Metastatic Pancreatic Carcinoma in the Ovary (tissue), 1 donor: ENCODE data around the gene OR10G3.

- PRO-cap = no peak
These were observed 18.0 kb upstream of the SUPT16H start for GRCh38 chr14:21401877-21402158.

DNA sequence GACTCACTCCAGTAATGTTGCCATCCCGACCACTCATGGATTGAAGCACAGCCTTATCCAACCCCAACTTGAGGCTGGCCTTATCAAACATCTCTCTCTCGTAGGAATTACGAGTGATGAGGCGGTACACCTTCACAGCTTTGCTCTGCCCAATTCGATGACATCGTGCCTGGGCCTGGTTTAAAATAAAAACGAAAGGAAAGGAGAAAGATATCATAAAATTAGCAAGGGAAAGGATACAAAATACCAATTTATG, 18.4 kb upstream of the SUPT16H start:
- PRO-cap = no peak

DNA sequence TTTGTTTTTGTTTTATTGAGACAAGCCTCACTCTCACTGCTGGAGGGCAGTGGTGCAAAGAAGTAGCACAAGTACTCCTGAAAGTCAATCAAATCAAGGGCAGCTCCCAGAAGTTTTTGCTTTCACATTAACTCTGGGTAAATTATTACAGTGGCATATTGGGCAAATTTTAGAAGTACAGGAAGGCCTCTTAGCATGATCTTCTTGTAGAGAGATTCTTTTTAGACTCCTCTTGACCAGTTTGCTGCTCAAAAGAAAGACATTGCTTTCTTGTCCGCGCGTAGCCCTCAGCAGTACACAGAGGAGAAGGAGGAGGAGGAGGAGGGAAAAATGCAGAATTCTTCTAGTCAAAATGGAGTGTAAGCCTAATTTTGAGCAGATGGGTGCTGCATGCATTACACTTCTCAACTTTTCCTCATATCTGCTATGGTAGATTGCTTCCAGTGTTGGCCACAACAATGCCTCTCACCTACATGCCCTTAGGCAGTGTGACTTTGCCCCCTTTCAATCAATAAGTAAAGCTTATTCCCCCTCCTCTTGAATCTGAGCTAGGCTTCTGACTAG, 3.0 kb upstream of the METTL3 start:
- PRO-cap = no peak

- PRO-cap = no peak
These were observed at the start of gene OR10G3 for GRCh38 chr14:21579833-21580500. TSS of gene OR10G3 (minus strand) at chr14:21580076.

DNA sequence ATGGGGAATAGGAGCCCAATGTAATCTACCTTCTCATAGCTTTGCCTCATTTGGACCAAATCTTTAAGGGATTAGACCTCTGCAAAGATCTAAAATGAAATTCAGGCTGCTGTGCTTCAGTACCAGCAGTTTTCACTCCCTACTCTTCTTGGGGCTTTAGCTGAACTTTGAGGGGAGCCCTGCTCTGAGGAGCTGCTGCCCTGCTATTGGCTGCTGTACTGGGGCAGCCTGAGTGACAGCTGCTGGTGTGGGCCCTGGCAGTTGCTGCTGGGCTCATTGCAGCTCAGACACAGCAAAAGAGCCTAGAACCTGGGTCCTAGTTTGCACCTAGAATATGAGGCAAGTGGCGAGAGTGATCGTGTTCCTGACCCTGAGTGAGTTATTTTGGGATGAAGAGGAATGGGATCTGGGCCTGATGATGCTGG, 62.3 kb upstream of the OR4E1 start:
- PRO-cap = no peak

GRCh38 chr14:21864276-21864523, 190.6 kb upstream of the OR4E1 start:
- PRO-cap = unidirectional peak, minus-strand start at chr14:21864461

GRCh38 chr14:21868627-21869026, 195.0 kb upstream of the OR4E1 start:
- PRO-cap = no peak

GRCh38 chr14:21978315-21978768, 304.7 kb upstream of the OR4E1 start:
- PRO-cap = no peak

DNA sequence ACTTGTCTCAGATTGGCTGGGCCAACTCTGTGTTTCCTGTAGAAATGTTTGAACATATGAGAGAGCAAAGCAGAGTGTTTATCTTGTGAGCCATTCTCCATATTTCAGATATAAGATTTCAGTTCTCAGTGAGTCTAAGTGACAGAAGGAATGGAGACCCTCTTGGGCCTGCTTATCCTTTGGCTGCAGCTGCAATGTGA, 378.7 kb upstream of the OR4E1 start:
- PRO-cap = no peak

DNA sequence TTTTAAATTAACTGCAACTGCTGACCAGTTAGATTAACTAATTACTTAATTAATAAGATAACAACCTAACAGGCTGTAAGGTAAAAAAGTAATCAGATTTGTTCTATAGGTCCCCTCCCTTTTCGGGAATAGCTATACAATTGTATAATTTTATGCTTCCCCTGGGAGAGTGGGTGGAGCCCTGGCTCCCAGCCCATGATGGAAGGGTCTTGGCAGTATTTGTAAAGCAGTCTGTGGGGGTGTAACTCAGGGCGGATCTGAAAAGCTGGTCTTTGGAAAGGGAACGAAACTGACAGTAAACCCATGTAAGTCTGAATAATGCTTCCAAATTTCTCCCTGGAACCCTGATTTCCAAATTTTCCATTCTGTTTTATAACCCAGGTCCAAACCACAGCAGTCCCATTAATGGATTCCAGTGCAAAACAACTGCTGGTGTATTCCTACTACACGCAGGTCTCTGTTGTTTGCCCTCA, 110.4 kb downstream of the DAD1 start:
- PRO-cap = no peak

GRCh38 chr14:22488457-22489115, 100.4 kb downstream of the DAD1 start:
- PRO-cap = no peak

GRCh38 chr14:22496570-22497455, 92.2 kb downstream of the DAD1 start:
- PRO-cap = no peak

DNA sequence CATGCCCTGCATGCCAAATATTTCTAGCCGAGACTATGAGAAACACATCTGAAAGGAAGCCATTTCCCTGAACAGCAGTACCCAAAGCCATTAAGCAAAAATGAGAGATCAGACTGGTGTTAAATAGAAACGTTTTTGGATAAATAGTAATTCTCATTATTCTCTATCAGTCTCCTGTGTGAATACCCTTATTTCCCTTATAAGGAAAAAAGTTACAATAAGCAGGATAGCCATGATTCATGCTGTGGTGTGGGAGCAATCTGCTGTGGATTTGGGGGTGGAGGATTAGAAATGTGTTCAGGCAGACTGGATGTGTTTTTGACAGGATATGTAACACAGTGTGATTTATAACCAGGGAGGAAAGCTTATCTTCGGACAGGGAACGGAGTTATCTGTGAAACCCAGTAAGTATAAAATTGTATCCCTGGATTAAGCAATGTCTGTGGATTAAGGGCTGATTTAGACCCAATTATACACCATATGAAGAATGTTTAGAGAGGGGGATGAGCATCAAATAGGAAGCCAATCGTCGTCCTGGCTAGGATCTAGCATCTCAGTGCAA, 68.9 kb downstream of the DAD1 start:
- PRO-cap = no peak

GRCh38 chr14:22549744-22550715, 39.0 kb downstream of the DAD1 start:
- PRO-cap = no peak

DNA sequence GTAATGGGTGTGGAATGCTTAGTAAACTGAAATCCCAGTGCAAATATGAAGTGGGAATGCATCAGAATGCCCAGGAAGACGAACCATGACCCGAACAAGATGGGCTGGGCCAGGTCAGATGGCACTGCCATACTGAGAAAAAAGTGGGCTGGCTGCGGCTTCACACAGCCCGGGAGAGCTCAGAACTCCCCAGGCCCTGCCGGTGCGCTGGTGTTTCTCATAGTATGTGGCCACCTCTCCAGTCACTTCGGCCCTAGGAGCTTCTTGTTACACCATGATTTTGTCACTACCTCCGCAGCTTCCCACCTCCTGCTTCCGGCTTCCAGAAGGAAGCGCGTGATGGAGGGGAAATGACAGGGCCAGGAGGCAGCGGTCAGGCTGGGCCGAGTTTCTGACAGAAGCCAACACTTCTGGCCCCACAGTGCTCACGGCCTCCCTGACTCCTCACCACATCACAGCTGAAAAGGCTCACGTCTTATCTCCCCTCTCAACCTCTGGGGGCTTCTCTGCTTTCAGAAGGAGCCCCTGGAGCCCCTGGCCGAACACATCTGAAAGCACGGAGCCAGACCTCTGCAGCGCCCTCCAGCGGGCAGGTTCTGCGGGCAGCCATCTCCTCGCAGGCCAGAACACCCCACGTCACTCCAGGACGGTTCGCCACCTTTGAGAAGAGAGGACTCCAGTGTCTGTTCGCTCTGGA, 30.7 kb downstream of the DAD1 start:
- PRO-cap = no peak

DNA sequence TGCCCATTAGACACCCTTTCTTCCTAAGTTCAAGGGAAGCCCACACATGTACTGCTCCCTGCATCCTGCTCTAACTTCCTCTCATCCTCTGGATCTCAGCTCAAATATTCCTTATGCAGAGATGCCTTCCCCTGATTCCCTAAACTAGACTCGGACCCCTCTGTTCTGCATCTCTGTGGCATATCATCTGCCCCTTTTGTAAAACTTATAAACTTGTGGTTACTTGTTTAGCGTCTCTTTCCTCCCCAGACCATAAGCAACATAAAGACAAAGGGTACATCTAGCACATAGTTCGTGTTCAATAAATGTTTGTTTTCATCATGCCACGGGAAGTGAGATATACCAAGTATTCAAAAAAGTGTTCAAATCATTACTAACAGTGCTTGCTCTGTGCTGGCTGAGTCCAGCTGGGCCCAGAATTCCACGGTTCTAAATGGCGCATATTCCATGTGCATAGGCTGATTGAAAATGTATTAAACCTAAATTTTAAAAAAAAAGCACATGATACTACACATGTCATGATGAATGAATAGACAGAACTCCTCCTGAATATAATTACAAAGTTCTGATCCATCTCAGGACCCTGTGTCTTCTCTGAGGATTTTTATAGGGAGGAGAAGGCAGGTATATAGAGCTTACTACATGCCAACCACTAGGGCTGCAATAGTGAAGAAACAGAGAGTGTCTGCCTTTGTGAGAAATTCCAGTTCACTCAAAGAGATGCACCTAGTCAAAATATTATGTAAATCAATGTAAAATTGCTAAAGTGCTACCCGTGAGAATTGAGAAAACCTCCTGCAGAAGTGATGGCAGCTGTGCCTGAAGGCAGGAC, 14.8 kb downstream of the ABHD4 start:
- PRO-cap = no peak

DNA sequence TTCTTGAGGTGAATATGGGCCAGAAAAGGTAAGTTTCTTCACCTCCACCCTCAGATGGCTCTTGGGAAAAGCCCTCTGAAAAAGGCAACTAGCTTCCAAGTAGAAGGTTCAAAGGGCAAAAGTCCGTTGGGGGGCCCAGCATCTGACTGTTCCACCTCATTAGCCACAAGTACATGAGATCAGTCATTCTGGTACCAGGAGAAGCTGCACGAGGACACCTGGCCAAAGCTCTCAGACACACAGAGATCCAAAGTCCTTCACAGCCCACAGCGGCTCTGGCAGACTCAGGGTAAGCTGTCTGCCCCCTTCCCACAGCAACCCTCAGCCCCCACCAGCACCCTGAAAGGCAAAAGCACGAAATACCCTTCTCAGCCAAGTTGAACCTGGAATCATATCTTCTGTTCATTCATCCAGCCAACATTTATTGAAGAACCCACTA, 19.1 kb downstream of the SLC7A7 start:
- PRO-cap = no peak

DNA sequence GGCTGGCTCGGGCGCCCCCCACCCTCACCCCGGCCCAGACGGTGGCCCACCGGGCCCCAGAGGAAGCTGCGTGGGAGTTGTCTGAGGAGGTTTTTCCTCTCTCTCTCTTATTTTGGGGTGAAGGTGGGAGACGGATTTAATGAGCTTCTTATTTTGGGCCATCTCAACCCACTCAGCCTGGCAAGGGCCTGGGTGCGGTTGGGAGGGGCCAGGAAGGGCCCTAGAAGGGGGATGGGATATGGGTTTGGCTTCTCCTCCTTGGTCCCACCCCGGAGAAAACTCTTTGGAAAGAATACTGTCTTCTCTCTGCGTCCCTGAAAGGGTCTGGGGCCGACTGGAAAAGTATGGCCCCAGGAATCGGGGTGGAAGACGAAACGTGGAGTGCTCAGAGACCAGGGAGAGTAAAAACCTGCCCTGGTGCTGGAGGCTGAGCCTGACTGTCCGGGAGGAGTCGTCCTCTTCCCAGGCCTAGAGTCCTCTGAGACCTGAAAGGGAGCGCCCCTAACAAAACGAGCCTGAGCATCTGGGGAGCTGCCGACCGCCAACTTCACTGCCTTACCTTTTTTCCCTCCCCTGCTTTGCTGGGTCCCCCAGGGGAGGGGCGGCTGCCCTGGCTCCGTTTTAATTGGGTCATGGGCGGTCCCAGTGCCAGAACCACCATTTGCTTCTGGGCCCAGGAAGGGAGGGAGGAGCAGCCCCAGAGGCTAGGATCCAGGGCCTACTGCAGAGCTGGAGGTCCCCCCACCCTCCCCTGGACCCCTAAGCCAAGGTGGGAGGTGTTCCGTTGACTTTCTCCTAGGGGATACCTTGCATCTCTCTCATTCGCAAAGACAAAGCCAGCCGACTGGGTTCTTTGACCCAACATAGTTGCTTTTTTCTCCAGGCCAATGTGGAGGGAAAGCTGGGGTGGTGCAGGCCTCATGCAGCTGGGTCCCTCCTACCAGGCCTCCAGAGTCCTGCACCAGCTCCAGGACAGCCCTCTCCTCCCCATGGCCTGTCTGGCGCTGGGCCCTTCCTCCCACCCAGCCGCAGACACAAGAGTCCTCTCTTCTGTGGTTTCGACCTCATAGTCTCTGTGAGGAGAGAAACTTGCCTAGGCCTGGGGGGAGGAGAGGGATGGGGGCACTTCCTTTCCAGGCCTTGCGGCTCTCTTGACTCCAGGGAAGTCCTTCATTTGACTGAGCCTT, 1.8 kb downstream of the MMP14 start:
- PRO-cap = unidirectional peak, minus-strand start at position 552 of the sequence

- PRO-cap = no peak
These were observed 17.0 kb downstream of the MMP14 start for GRCh38 chr14:22853528-22853714.

DNA sequence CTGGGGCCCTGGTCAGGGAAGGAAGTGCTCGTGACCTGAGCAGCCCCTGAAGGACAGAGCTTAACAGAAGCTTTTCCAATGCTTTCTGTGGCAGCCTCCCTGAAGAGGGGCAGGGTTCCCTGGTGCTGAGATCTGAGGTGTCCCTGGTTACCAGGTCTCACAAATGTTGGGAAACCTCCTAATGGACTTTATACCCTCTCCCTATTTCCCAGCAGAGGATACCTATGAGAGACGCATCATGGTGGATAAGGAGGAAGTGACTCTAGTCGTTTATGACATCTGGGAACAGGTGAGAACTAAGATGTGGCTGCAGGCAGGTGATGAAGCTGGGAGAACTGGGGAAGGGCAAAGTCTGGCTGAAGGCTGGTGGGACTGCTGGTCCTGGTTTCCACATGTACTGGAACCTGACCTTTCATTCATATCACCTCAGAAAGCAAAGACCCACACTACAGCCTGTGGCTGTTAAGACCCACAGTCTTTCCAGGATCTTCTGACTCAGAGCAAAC, 2.1 kb downstream of the REM2 start:
- PRO-cap = no peak